ENCODE measurements around a stretch of chr11.

DNA sequence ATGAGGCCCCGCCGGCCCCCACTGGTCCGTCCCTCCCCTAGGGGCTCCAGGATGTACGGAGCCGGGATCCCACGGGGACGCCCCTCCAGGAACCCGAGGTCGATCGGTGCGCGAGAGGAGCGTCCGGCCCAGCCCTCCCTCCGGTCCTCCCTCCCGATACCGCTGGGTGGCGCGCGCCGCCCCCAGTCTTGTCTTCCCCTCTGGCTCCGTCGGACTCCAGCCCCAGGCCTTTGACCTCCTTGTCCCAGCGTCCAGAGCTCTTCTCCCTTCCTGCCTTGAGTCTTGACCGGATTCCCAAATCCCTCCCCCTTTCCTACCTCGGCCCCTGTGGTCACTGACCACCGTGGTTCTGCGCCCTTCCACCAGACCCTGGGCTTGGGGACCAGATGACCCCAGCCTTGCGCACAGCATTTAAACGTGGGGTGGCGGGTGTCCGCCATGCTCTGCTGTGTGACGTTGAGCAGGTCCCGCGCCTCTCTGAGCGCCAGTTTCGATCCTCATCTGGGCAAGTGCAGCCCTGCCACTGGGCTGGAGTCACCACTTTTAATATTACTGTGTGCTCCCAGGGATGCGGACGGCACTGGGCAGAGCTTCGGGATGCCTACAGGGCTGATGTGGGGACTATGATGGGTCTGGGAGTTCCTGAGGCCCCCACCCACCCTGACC is 1.0 kb upstream of the NUDT8 start:
- RRBS = 3% methylated on average over 14 of the region's 40 CpGs

DNA sequence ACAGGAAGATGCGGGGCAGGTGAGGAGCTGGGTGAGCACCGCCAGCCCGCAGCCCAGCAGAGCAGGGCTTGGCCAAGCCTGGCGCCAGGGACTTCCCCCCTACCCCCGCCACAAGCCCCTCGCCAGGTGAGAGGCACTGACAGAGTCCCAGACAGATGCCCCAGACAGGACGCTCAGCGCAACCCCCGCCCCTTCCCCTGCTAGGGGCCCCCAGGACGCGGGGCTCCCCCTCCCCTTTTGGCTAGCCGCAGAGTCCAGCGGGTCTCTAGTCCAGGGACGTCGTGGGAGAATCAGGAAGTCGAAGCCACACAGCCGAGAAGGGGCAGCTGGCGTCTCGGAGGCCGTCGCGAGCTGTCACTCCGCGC is 48.9 kb downstream of the UNC93B1 start:
- RRBS = no CpG with 5 or more reads among the region's 24 CpGs

DNA sequence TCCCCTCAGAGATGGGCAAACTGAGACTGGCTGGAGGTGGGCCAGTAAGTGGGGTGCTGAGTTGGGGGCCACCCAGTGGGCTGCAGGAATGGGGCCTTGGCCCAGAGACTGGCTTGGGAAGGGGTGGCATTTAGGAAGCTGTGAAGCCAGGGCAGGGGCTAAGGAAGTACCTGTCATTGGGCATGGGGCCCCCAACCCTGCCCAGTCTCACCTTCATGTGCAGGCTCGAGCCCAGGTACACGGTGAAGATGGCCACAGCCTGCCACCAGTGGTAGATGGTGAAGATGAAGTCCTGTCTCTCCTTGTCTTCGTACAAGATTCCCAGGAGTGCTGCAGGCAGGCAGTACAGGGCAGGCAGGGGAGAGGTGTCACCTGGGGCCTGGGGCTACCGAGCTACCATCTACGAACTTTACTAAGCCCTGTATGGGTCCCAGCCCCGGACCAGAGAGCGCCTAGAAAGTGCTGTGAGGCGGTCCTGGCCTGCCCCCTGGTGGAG is 10.4 kb downstream of the UNC93B1 start:
- RRBS = no CpG with 5 or more reads among the region's 8 CpGs

DNA sequence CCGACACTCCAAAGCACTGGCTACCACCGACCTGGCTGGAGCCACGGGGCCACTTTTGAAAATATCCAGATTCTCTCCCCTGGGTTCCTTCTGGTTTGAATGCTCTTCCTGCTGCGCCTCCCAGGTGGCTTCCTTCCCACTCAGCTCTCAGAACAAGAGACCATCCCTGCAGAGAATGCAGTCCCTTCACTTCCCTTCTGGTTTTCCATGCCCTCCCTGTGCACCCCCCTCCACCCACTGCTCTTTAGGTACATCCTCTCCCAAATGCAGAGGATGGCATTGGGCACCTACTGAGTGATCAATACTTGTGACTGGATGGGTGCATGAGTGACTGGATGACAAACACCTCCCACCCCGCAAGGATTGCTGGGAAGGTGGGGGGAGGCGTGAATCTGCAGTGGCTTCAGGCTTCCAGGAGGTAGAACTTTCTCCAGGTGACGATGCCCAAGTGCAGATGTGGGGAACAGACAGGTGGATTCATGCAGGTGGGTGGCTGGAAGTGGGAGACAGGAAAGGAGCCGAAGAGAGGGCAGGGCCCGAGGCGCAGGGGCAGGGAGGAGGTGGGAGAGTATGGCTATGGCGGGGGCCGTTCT is 975 bp upstream of the UNC93B1 start:
- RRBS = no CpG with 5 or more reads among the region's 12 CpGs

DNA sequence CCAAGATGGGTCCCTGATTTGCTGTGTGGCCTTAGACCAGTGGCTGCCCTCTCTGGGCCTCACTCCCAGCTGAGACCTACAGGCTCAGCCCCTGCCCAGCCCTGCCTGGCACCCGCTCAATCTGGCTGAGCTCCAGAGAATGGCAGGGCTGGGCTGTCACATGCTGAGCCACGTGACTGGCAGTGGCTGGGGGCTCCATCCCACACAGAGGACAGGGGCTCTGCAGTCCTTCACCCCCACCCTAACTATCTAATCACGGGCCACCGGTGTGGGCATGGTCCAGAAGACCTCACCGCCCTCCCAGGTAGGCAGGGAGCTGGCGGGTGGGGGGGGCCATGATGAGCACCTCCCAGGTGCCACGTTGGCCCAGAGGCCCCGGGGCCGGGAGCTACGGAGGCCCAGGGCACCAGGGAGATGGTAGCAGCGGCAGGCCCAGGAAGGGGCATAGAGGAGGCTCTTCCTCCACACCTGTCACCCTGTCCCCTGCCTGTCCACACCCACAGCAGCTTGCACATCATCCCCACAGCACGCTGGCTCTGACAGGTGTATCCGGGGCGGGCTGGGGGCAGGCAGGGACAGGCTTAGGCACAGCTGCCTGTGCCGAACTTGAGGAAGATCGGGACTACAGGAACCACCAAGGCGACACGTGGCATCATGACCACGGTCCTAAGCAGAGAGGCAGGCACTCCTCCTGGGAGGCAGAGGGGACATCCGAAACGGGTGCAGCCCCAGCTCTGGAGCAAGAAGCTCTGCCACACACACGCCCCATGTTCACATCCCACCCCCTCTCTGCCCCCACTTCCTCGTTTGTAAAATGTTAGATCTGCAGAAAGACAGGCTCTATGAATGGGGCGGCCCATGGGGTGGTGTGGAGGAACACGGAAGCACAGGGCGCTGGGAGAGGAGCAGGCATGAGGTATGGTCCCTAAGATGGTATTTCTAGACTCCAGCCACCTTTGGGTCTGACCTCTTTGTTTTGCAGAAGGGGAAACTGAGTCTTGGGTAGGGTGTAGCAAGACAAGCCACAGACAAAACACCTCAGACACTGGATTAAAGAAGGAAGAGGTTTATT is 1.4 kb upstream of the ALDH3B1 start:
- RRBS = 90% methylated on average over 4 of the region's 26 CpGs

DNA sequence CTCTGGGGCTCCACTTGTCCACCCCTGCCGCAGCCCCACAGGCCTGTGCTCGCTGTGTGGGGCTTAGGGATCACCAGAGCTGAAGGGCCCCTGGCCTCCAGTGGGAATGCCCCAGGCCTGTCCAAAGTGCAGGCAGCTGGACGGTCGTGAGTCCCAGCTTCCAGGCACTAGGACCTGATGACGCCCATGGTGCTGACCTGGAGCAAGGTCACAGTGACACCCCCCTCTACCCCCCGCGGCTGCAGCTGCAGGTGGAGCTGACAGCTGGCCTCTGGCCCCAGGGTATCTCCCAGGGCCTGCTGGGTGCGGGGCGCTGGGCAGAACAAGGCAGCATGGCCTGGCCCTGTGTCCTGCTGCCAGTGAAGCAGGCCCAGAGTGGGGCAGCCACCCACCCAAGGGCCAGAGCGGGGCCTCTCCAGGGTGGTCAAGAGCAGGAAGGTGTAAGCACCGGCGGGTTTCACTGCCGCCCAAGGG is 619 bp upstream of the TCIRG1 start:
- RRBS = no CpG with 5 or more reads among the region's 13 CpGs

DNA sequence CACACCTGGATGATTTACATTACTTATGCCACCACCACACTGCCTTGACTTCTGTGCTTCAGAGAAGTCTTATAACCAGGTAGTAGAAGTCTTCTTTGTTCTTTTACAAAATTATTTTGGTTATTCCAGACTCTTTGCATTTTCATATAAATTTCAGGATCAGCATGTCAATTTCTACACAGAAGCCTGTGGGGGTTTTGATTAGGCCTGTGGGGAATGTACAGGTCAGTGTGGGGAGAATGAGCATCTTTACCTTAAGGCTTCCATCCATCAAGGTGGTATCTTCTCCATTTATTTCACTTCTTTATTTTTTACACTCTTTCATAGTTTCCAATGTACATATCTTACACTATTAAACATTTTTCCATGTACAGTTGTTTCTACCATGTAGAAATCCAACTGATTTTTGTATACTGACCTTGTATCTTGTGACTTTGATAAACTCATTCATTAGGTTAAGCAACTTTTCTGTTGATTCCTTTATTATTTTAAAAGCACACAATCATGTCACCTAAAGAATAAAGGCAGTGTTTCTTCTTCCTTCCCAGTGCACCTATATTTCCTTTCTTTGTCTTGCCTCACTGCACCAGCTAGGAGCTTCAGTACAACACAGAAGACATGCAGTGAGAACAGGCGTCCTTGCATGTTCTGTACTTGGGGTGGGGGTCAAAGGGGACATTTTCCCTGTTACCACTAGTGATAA is 19.5 kb downstream of the TCIRG1 start:
- RRBS = no CpG with 5 or more reads among the region's 1 CpG

DNA sequence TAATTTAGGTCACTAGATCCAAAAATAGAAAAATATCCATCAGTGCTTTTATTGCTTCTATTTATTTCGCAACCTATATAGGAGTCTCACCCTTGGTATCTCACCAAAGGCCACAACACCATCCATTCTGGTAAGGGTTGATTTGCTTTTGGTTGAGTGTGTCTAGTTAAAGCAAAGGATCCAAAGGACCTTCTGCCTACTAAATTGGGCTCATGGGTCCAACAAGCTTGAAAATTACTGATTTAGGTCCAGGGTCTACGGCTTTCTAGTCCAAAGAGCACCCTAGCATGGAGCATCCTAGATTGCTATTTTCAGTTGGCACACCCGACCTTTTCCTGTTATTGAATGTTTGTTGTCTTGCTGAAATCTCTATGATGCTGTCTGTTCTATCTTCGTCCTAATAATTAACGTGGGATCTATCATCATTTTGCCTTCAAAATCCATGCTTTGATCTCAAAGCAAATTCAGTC is 36.3 kb downstream of the TCIRG1 start:
- RRBS = no CpG with 5 or more reads among the region's 5 CpGs

- RRBS = 1% methylated on average over 37 of the region's 95 CpGs
Measured at GRCh38 chr11:68120468-68121242, 533 bp downstream of the CHKA start.

DNA sequence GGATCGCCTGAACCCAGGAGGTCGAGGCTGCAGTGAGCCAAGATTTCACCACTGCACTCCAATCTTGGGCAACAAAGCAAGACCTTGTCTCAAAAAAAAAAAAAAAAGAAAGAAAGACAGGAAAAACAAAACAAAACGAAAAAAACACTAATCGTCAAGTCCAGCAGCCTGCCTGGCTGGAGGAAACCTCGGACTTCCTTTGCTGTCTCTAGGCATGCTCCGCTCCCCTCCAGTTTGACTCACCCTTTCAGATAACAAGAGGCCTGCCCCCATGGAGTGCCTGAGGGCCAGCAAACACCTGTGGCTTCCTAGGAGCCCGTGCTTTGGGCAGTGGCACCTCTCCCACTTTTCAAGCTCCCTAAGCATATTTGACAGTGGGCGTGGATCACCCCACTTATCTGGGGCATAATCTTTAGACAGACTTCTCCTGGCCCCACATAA is 28.9 kb upstream of the CHKA start:
- RRBS = no CpG with 5 or more reads among the region's 8 CpGs

- RRBS = under 1% methylated on average over 8 of the region's 33 CpGs
Measured at GRCh38 chr11:68297511-68298145, 14.8 kb upstream of the LRP5 start.

DNA sequence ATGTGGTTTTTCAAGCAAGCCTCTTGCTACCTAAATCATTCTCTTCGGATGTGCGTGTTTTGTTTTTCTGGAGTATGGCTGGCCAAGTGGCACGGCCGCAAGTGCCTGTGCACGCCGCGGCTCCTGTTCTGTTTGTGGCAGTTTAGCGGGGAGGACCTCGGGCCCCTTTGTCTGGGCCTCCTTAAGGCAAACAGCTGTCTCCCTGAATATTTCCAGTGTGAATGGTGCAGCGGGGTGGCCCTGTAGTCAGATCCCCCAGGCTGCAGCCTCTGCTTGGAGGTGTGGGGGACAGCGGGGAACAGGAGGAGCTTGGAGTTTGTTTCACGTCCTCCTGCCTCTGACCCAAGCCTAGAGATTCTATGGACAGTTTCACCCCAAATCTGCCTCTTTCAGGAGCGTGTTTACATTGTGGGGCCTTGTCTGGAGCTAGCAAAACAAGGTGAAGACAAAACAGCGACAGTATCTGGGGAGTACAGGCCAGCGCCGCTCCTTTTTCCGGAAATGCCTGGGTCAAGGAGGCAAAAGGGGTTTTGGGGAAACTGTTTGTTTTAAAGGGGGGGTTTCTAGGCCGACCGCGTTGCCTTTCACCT is 1.3 kb downstream of the LRP5 start:
- RRBS = no CpG with 5 or more reads among the region's 20 CpGs

DNA sequence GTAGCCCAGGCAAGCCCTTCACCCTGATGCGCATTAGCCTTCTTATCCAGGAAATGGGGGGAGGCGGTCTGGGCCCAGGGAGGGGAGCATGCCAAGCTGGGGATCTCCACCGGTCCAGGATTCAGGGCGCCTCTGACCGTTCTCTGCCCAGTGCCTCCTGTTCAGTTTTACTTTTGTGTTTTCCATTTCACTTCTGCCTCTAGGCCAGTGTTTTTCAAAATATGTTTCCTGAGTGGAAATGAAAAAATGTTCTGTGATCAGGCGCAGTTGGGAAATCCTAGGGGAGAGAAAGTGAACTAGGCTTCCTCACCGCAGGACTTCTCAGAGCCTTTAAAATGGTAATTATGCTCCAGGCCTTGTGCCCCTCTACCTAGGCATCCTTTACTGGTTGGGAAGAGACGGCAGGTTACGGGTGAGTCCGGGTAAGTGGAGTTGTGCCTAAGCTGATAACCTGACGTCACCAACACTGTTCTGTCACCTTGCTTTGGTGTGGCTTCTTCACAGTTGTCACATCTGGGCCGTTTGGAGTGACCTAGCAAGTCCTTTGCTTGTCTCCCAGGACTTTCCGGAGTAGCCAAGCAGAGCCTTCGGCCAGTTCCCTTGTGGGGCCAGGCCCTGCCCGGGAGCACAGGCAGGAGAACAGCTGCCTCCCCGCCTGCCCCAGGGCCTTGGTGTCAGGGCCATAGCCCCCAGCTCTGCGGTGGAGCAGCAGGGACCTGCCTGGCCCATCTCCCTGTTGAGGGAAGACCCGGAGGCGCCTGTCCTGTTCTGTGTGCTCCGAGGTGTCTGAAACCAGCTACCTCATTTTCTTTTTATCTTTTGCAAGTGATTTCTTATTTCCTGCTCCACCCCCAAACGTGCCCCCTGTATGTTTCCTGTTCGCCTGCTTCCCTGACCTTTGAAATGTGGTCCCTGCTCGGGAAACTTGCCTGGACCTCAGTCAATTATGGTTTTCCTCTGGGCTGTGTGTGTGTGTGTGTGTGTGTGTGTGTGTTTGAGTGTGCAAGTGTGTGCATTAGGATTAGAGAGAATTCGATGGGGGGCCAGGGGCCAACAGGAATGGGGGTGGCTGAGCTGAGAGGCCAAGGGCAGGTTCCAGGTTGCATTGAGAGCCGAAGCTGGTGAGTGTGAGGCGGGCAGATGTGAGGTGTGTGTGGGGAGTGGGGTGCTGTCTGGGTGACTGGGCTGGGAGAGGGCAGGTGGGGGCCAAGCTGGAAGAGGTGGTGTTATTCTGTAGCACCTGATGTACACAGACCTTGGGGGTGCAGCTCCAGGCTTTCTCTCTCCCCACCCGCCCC is 18.8 kb downstream of the LRP5 start:
- RRBS = 80% methylated on average over 4 of the region's 27 CpGs

DNA sequence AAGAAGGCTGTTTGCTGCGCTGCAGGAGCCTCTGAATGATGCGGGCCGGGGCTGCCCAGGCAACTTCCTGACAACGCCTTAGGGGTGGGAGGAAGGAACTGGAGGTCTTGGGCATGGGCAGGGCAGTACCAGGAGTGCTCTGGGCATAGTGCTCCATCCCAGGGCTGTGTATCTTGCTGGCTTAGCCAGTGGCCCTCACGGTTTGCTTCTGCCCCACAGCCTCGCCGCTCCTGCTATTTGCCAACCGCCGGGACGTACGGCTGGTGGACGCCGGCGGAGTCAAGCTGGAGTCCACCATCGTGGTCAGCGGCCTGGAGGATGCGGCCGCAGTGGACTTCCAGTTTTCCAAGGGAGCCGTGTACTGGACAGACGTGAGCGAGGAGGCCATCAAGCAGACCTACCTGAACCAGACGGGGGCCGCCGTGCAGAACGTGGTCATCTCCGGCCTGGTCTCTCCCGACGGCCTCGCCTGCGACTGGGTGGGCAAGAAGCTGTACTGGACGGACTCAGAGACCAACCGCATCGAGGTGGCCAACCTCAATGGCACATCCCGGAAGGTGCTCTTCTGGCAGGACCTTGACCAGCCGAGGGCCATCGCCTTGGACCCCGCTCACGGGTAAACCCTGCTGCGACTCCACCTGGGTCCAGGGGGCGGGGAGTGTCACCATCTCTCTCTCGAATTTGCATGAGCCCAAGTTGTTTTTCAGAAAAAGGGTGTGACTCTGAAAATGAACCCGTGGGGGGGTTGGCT is 35.4 kb downstream of the LRP5 start:
- RRBS = no CpG with 5 or more reads among the region's 42 CpGs

GRCh38 chr11:68371284-68372721 is 59.4 kb downstream of the LRP5 start:
- RRBS = 95% methylated on average over 4 of the region's 66 CpGs

DNA sequence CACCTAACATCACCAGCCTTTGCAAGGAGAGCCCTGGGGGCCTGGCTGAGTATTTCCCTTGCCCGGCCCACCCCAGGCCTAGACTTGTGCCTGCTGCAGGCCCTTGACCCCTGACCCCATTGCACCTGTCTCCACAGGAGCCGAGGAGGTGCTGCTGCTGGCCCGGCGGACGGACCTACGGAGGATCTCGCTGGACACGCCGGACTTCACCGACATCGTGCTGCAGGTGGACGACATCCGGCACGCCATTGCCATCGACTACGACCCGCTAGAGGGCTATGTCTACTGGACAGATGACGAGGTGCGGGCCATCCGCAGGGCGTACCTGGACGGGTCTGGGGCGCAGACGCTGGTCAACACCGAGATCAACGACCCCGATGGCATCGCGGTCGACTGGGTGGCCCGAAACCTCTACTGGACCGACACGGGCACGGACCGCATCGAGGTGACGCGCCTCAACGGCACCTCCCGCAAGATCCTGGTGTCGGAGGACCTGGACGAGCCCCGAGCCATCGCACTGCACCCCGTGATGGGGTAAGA is 73.9 kb downstream of the LRP5 start:
- RRBS = 92% methylated on average over 11 of the region's 45 CpGs

- RRBS = no CpG with 5 or more reads among the region's 23 CpGs
Measured at GRCh38 chr11:68396249-68397040, 64.1 kb upstream of the PPP6R3 start.

GRCh38 chr11:68425603-68426207 is 34.8 kb upstream of the PPP6R3 start:
- RRBS = no CpG with 5 or more reads among the region's 22 CpGs

GRCh38 chr11:68524163-68524653 is 63.7 kb downstream of the PPP6R3 start:
- RRBS = no CpG with 5 or more reads among the region's 2 CpGs

DNA sequence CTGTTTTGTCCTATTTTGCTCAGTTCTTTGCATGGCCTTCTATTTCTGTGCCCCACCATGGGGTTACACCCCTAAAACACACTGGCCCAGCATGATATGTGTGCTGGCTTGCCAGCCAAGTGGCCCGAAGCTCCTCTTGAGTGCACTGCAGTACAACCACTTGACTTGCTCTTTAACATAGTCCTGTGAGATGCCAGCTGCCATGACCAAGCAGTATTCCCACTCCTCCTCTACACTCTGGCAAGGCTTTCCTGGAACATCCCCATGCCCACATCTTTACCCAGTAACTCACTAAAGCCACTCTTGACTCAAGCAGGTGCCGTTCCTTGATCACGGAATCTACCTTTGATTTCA is 102.9 kb upstream of the GAL start:
- RRBS = no CpG with 5 or more reads among the region's 3 CpGs